Glomerular endothelial cell (primary cell): ENCODE results near the genes ZDHHC8 and LZTR1.

GRCh38 chr22:20108347-20109380 lies 7.2 kb upstream of the RANBP1 start:
- RAMPAGE, long total RNA, result no peak

DNA sequence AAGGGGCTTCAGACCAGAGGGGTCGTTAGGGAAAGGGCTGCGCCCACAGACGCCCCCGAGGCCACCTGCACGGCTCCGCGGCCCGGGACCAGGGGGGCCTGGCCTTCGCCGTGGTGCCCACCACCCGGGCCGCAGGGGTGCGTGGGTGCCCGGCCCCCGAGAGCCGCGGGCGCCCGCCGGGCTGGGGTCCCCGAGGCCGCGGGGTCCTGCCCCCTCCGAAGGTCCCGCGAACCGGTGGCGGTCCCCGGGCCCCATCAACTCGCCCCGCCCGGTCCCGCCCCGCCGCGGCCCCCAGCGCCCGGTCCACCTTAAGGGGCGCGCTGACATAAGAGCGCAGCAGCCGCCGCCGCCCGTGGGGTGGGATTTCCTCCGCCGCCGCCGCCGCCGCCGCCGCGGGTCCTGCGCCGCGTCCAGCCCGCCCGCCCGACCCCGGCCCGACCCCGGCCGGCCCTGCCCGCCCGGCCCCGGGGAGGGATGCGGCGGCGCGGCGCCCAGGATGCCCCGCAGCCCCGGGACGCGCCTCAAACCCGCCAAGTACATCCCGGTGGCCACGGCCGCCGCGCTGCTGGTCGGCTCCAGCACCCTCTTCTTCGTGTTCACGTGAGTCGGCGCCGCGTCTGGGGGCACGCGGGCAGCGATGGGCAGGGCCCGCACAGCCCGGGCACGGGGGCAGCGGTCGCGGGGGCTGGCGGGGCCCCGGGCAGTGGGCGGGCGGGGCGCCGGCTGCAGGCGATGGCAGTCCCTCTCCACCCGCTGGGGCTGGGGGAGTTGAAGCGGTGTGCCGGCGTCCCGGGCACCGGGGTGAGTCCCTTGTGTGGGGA lies at the start of gene ZDHHC8:
ZDHHC8 (plus strand) TSS at position 353 of the 821 bp plus-strand sequence.
- RAMPAGE, long total RNA, result no peak

GRCh38 chr22:20203315-20204616 lies 52.9 kb upstream of the CCDC188 start:
- RAMPAGE, long total RNA, result no peak

DNA sequence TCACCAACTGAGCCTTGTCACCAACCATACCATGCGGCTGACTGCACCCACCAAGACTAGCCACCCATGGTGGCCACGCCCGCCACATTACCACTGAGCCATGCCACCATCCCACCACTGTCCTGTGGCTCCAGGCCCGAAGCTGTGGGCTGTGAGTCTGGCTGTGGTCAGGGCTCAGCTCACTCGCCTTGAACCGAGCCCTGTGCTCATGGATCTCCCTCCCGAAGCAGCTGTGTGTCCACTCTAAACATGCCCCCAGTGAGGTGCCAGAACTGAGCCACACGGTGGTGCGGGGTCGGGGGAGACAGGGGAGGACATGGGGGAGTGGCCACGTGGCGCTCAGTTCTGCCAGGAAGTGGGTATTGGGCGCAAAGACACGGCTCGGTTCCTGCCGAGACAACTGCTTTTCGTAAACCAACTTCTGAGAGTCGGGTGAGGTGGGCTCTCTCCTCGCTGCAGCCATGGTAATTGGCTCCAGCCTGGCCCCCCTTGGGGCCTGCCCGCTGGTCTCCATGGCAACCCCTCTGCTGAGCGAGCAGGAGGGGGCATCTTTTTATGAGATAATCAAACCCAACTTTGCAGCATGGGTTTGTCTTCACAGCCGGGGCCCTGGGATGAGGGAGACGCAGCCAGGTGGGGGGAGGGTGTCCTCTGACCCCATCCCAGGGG lies 23.1 kb downstream of the RTN4R start:
- RAMPAGE, long total RNA, result no peak

- RAMPAGE, long total RNA, result no peak
Measured at GRCh38 chr22:20246802-20247484, 21.2 kb downstream of the RTN4R start.

DNA sequence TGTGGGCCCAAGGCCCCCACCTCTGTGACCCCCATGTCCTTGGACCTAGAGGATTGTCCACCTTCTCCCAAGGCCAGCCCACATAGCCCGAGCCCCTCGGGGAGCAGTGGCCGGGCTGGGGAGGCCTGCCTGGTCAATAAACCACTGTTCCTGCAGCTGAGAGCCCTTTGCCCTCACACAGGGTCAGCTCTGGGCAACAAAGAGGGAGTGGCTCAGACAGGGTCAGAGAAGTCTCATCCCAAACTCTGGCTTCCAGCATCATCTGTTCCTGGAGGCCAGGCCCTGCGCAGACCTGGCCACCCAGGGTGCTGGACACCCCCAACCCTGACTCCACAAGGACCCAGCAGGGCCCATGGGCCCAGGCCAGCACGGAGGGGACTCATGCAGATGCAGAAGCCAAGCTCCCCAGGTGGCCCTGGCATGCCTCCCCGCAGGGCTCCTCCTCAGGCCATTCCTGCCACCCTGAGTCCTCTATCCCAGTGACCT lies 6.4 kb downstream of the DGCR6L start:
- RAMPAGE, long total RNA, result no peak

GRCh38 chr22:20408124-20408580 lies 14.2 kb downstream of the ZNF74 start:
- RAMPAGE, long total RNA, result no peak

- RAMPAGE, long total RNA, result no peak
Measured at GRCh38 chr22:20634107-20634544, 126.7 kb downstream of the MED15 start.

DNA sequence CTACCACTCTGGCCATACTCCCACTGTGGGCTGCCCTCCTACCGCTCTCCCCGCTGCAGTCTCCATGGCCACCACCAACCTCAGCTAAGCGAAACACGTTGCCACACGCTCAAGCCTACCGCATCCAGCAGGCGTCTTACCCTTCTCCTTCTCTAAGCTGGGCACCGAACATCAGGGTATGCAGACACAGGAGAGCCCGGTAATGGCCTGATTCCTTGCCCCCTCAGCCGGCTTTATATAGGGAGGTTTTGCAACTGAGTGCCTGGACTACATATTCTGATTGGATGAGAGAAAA lies 117.2 kb upstream of the SERPIND1 start:
- RAMPAGE, long total RNA, result no peak

DNA sequence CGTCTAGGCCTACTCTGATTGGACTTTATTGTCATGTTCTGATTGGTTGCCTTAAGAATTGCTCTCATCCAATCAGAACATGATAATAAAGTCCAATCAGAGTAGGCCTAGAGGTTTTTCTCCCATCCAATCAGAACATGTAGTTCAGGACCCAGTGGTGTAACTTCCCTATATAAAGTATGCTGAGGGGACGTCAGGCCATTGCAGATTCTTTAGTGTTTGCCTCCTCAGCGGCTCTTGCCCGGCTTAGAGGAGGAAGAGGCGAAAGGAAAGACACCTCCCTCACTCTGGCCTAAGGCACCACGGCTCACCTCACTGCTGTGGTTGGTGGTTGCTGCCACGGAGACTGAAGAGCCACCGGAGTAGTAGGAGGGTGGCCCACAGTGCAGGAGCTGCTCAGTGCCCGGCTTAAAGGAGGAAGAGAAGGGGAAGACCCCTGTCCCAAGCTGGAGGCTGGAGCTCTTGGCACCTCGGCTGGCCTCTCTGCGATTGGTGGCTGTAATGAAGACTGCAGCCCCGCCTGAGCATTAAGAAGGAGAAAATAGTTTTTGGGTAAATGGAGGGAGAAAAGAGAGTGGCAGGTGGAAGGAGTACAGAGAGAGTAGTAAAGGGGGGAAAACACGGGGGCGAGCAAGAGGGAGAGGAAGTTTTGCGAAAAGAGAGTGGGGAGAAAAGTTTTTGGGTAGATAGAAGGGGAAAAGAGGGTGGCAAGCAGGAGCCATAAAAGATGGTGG lies 116.7 kb upstream of the SERPIND1 start:
- RAMPAGE, long total RNA, result no peak

DNA sequence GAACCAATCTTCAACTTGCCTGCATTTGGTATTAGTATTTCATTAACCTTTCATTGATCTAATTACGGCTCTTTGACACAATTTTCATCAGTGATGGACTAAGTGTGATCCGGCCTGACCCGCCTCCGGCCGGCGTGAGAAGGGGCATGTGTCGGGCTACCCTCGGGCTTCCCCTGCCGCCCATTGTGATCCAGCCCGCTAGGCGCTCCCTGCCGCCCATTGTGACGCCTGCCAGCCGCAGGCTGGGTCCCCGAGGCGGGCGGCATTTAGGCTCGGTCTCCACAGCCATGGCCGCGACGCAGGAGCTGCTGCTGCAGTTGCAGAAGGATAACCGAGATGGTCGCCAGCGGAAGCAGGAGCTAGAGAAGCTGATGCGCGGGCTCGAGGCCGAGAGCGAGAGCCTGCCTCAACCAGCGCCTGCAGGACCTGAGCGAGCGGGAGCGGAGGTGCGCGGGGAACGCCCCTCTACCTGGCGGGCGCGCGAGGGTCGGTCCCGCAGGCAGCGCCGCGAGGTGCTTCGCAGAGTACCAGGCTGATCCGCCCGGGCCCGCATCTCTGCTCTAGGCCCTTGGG lies 72.0 kb upstream of the SERPIND1 start:
- RAMPAGE, long total RNA, result no peak

GRCh38 chr22:20704137-20704339 lies 69.9 kb upstream of the SERPIND1 start:
- RAMPAGE, long total RNA, result no peak

DNA sequence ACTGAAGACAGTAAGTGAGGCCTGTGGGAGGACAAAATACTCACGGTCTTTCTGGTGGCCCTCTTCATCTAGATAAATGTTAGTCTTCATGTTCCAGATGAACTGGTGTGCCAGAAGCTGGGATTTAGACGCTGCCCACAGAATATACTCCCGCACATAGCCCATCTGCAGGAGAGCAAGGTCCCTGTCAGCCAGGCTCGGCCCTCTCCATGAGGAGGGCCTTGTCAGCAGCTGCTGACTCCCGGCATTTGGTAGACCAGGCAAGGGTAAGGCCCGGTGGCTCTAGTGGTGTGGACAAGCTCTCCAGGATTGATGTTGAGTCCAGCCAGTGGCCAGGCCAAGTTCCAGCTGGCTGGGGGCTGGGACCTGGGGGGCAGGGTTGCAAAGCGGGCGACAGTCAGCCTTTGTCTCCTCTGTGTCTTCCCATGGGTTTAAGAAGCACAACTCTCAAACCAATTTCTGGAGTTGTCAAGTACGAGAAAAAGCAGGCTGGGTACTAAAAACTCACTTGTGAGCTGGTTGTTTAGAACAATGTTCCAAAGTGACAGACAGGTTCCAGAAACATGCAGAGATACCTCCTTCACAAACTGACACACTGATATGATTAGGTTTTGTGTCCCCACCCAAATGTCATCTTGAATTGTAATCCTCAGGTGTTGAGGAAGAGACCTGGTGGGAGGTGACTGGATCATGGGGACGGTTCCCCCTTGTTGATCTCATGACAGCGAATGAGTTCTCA lies 52.5 kb upstream of the SERPIND1 start:
- RAMPAGE, long total RNA, result no peak

DNA sequence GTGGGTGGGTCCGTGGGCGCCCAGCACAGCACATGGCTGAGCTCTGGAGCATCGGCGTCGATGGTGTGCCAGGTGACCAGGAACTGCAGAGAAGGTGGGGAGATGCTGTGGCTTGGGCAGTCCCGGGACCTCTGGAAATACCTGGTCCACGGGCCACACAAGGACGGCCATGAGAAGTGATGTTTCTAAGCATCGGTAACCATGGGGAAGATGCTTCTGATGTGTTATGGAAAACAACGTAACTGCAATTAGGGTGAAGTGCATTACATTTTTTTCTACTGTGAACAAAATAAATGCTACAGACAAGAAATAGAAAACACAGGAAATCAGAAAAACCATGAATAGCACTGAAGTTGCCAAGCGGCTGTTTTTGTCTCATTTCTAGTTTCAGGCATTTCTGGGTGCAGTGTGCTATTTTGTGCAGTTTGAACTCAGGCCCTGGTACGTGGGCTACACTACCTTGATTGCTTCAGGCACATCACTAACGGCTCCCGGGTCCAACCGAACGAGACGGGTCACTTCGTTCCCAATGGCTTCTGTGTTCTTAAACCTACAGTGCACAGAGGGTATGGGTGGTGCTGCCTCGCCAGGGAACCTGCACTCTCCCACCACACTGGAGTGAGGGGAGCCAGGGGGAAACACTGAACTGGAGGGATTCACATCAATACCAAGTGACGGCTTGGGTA lies 46.5 kb upstream of the SERPIND1 start:
- RAMPAGE, long total RNA, result no peak

DNA sequence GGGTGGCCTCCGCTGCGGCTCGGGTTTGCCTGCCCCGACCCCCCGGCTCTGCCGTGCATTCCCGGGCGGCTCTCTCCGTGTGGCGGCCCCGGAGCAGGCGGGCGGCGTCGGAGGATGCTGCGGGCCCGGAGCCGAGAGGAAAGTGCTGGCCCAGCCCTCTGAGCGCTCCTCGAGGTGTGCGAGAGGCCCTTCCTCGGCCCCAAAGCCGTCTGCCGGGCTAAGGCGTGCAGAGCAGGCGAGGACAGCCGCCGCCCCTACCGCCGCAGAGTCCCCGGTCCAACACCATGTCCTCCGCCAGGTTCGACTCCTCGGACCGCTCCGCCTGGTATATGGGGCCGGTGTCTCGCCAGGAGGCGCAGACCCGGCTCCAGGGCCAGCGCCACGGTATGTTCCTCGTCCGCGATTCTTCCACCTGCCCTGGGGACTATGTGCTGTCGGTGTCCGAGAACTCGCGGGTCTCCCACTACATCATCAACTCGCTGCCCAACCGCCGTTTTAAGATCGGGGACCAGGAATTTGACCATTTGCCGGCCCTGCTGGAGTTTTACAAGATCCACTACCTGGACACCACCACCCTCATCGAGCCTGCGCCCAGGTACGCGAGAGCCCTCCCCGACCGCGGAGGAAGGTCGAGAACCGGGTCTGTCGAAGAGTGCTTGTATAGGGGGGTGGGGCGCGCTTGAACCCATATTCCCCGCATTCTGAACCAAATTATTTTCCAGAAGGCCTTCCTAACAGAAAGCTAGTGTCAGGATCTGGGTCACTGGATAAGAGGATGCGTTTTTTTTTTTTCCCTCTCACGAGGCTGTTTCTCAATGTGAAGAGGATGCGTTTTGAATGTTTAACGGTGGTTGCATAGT lies 674 bp downstream of the CRKL start:
- RAMPAGE, long total RNA, result no peak

DNA sequence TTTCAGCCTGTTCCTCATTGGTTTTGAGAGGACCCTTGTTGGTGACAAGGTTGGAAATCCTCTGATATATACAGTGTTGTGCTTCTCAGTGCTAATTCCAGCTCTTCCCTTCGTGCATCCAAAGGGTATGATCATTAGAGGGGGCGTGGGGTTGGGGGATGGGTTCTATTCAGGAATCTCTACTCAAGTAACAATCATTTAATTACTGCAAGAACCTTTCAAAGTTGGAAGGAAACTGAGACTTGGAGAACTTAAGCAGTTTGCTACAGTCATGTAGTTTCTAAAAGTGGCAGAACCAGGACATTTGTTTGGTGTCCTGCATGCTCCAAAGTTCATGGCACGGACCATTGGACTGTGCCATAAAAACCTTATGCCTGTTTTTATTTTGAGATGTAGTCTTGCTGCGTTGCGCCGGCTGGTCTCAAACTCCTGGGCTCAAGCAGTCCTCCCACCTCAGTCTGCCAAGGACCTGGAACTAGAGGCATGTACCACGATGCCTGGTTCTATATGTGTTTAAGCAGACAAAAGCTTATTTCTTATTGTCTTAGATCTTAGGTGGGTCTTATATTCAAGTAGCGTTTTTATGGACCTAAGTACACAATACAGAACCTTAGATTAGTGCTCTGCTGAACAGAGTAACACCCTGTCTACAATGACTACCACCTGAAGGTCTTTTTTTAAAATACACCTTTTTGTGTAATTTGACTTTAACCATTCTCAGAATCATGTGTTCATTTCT lies 18.6 kb upstream of the AIFM3 start:
- RAMPAGE, long total RNA, result no peak

DNA sequence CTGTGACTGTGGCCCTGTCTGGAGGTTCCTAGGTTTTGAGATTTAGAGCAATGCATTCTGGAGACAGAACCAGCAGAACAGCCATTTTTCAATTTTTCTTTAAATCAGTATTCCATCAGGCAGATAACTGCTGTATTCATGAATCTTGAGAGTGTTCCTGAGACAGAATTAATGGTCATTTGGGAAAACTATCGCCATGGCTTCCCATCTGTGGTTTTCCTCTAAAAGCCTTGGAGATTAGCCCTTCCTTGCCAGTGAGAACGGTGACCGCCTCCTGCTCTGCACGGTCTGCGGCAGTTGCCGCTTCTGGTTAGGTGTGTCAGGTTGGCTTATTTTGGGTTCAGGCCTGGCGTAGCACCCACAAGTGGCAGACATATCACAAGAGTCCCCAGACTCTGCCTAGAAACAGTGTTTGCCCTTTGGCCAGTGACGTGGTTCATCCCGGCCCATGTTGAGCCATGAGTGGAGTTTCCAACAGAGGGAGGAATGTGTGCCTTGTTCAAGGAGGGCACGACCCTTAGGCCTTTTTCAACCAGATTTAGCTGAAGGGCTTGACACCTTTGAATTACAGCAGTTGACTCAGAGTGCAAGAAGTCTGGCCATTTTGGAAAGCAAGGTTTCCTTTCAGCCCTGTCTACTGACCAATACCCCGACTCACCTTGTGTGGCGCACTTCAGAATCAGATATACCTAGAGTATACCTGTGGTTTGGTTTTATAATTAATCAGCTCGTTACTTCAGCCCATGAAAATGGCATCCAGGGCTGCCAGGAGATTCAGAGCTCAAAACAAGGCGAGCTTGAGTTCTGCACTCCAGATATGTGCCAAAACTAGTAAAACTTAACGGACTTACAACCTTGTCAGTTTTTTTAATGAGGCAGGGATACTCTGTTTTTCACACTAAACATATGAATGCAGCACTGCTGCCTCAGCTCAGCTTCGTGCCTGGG lies 15.1 kb upstream of the AIFM3 start:
- RAMPAGE, long total RNA, result no peak

DNA sequence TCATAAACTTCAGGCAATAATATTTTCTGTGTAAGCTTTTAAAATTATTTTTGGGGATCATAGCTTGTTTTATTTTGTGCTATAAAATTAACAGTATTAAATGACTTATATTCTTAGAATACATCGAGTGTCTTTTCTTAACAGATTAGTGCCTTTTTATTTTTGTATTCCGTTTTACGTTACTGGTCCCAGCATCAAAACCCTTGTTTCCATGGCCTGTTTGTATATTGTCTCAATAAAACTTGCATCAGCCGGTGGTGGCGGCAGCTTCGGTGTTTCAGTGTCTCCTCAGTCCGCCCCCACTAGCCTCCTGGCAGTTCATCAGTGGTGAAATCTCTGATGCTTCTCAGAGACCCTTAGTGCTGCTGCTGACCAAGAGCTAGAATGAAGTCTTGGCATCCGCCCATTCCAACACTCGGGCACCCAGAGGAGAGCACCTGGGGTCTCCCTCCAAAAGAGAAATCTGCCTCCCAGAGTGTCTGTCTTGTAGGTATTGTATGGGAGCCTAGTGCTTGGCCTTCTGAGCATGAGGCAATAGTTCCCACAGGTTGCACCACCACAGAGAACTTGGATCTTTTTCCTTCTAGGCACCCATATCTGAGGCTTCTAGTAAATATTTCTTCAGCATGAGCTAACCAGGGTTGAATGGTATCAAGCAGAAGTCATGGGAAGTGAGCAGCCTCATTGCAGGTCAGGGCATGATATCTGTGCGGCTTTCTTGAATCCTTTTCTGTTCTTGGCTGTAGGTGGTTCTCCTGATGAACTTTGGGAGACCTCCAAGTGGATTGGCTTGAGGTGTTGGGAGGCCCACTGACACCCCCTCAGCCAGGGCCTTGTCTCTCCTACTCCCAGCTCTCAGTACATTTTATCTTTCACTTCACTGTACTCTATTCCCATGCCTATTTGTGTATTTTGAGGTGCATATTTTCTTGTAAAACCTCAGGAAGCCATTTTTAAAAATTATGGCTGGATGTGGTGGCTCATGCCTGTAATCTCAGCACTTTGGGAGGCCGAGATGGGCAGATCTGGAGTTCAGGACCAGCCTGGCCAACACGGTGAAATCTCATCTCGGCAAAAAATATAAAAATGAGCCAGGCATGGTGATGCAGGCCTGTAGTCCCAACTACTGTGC lies 13.2 kb upstream of the AIFM3 start:
- RAMPAGE, long total RNA, result no peak

DNA sequence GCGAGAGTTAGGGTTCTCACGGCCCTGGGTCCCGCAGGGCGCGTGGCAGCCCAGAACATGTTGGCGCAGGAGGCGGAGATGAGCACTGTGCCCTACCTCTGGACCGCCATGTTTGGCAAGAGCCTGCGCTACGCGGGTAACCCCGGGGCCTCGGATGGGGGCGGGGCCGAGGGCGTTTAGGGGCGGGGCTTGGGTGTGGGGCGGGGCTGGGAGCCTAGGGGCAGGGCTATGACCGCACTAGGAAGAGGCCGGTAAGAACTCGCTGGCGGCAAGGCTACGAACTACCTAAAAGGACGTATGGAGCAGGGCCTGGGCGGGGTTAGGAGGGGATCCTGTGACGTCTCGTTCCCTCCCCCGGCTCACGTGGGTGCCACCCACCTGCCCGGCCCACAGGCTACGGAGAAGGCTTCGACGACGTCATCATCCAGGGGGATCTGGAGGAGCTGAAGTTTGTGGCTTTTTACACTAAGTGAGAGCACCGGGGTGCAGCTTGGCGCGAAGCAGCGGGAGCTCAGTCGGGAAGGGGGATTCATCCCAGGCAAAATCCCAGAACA lies 2.8 kb upstream of the LZTR1 start:
- RAMPAGE, long total RNA, result no peak

GRCh38 chr22:20981513-20982635 lies at the start of gene LZTR1:
TSS of gene LZTR1 (plus strand) at chr22:20982297.
- RAMPAGE, long total RNA, result no peak